Umbilical cord (tissue), 2 donors: ENCODE measurements around the genes CSF3R and RSPO1.

- RAMPAGE, long total RNA = no peak
Measured at GRCh38 chr1:36180584-36181221, 24.7 kb downstream of the MAP7D1 start.

DNA sequence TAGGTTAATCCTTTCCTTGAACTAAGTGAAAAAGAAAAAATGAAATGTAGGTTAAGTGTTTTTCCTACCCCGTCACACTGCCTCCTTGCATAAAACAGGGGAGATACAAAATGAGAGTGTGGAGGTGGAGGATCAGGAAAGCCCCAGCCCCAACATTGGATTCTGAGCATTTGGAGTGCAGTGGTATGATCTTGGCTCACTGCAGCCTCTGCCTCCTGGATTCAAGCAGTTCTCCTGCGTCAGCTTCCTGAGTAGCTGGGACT lies 3.4 kb upstream of the SH3D21 start:
- RAMPAGE, long total RNA = no peak

DNA sequence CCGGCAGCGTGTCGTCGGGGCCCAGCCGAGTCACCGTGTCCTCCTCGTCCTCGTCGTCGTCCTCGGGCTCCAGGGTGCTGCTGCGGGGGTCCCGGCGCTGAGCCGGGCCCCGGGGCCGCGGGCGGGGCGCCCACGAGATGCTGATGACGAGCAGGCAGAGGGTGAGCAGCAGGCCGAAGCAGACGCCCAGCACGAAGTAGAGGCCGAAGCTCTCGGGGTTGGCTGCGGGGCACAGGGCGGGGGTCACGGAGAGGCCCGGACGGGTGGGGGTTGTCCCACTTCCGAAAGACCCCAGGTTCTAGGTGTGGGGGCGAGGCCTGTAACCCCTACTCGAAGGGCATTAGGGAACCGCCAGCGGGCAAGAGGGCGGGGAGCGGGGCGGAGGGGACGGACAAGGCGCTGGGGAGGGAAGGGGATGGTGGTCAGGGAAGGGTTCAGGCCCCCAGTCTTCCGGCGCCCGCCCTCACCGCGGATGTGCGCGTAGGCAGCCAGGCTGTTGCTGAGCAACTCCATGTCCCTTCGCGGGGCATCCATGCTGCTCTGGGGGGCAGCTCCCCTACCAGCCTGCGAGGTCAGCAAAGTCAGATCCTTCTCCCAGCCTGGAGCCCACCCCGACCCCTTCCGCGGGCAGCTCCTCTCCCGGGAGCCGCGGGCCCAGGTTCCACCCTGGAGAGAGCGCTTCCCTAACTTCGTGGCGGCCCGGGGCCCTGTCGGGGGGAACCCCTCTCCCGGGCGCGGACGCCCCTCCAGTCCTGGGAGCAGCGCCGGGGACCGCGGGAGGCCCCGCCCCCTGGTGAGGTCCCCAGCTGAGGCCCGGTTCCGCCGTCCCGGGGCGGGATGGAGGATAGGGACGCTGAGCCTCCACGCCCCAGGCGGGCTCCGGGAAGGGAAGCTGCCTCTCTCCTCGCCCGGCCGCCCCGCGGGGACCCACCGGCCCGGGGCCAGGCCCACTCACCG lies 663 bp downstream of the EVA1B start:
- RAMPAGE, long total RNA = no peak

DNA sequence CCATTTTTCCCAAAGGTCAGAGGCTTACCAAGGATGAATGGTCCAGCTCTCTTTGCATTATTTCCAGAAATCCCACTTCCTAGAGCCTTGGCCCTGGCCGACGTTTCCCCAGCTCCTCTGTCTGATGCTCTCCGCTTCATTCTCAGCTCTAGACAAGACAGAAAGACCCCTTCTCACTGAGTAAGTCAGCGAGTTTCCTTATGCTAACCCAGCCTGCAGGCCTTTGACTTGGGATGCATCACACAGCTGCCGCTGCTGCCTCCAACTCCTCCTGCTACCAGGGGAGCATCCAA lies 24.6 kb downstream of the STK40 start:
- RAMPAGE, long total RNA = no peak

DNA sequence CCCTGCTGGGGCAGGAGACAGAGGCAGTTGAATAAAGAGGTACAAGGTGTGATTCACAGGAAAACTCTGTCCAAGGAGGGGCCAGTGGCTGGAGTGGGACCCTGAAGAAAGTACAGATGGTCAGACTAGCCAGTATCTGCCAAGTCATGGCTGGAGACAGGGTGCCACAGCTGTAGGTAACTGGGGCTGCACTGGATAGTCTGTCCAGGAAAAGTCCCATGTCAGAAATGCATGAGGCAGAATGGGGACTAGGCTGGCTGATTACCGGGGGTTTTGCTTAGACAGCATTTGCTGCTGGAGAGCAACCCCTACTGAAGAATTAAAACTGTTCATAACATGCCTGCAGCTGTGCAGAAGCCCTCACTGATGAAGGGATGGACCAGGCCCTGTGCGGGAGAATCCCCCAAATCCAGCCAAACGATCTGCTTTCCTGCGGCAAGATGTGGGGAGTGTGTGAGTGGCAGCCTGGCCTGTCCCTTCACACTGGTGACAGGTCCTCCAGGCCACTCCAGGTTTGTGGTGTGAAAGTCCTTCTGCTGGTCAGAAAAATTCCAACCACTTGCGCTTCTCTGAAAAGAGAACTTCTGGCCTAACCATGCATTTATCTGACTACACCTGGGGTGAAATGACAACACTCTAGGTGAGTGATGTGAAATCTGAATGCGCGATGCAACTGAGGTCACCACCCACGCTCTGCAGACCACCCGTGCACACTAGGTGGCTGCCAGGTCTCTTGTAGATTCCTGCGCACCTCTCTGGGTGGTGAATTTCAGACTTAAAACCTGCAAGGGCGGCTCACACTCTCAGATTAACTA lies 15.6 kb downstream of the STK40 start:
- RAMPAGE, long total RNA = no peak

- RAMPAGE, long total RNA = start-site peak on the minus strand at chr1:36482853-36482954, 62 and 32 reads in 2 replicates
Measured at GRCh38 chr1:36482761-36483141, at the start of gene CSF3R. CSF3R (minus strand) TSS chr1:36482913.

- RAMPAGE, long total RNA = no peak
Measured at GRCh38 chr1:36483142-36483518, 417 bp upstream of the CSF3R start.

DNA sequence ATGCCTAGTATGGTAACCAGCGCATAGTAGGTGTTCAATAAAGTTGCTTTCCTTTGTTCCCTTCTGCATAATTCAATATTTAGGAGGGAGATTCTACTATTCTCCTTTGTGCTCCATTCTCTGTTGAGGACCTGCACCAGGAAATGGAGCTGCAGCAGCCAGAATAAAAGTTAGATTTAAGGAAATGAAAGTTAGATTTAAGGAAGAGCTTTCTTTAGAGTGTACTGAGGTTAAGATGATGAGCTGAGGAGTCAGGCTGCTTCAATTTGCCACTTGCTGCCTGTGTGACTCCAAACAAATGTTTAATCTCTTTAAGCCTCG lies 3.5 kb upstream of the CSF3R start:
- RAMPAGE, long total RNA = no peak

GRCh38 chr1:36487193-36487486 lies 4.4 kb upstream of the CSF3R start:
- RAMPAGE, long total RNA = no peak

DNA sequence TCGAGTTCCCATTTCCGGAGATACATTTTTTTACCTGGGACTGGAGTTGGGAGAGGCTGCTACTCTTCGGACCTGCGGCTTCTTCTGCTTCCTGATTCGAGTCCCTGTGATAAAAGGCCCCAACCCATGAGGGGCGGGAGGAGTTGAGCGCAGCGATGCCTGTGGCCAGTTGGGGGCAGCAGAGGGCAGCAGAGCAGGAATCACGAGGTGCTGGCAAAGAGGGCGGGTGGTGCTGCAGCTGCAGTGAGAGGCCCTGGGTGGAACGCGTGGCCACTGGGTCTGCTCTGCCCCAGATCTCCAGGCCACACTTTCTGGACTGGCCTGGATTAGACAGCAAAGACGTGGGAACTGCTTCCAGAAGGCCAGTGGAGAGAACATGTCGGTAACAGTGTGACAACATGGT lies 221.0 kb upstream of the CSF3R start:
- RAMPAGE, long total RNA = no peak

DNA sequence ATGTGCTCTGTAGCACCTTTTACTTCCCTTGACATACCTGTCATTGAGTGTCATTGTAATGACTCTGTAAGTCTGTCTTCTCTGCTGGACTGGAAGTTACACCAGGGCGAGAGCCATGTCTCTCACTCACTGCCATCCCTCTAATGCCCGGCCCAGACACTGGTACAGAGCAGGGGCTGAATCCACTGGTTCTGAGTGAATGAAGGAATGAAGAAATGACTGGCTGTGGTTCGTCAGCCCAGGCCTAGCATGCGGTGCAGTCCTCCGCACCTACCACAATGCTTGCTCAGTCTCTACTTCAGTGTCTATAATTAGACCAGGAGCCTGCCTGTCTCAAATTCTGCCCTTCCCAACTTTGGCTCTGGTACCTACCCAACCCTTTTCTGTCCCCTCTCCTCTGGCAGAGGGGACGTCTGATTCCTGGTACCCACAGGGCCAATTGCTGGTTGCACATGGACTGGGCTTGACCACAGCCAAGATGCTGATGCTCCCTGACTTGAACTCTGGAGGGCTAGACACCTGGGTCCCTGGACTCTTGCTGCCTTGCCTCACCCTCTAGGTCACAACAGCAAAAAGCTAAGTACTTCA lies 118.2 kb upstream of the GRIK3 start:
- RAMPAGE, long total RNA = no peak

GRCh38 chr1:37461333-37461886 lies 13.0 kb upstream of the ZC3H12A start:
- RAMPAGE, long total RNA = no peak

GRCh38 chr1:37485094-37485962 lies 10.9 kb downstream of the ZC3H12A start:
- RAMPAGE, long total RNA = no peak

DNA sequence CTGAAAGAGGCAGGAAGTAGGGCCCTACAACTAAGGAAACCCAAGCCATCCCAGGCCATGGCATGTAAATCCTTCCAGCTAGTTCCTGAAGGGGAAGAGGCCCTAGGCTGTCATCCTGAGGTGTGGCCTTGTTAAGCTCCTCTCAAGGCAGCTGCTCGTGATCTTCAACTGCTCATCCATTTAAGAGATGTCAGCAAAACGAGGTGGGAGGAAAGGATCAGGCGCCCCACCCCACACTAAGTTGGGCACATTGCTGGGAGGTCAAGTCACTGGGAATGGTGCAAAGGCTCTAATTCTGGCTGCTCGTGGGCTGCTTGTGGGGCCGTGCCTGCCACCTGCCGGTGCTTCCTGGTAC lies 12.8 kb downstream of the ZC3H12A start:
- RAMPAGE, long total RNA = no peak

DNA sequence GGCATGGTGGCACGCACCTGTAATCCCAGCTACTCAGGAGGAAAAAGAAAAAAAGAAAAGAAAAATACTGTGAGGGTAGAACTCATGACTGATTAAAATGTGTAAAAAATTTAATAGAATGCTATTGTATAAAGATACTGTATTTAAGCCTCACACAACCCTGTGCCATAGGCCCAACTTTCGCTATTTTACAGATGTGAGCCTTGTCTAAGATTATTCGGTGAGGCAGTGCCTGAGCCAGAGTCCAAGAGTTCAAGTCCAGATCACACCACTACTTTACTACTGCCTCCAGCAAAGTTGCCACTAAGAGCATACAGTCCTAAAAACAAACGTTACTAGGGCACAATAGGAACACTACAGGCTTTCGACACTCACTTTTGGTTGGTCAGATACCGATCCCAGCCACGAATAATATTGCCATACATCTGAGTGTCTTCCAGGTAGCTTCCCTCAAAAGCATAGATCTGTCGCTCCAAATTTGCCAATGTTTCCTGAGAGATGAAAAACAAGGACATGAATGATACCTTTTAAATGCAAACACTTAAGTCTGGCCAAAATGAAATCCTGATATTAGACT lies 1.4 kb downstream of the MEAF6 start:
- RAMPAGE, long total RNA = no peak

GRCh38 chr1:37518742-37519333 lies 4.3 kb upstream of the MEAF6 start:
- RAMPAGE, long total RNA = no peak

DNA sequence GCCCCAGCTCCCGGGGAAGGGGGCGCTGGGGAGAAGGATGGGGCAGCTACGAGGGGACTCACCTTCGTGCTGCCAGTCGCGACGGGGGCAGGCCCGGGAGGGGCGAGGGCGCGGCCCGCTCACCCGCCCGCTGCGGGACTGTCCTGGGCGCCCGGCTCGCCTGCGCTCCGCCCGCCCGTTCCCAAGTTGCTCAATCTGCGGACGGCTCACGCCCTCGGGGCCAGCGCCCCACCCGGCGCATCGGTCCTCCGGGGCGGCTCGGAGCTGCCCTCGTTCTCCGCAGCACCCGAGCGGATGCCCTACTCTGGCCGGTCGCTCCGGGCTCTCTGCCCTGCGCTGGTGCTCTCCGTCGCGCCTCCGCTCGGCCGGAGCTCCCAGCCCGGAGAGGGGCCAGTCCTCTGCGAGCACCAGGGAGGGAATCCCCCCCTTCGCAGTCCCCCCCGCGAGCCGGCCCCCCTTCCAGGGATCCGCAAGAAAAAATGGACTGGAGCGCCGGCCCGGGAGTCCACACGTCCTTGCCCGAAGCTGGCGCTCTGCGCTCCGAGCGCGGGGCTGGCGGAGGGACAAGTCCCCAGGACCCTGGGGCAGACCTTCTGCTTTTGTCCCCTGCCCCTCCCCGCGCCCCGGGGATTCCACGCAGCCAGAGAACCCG lies at the start of gene RSPO1:
Gene RSPO1 (minus strand): TSS at position 389 of the 652 bp plus-strand sequence.
- RAMPAGE, long total RNA = no peak

DNA sequence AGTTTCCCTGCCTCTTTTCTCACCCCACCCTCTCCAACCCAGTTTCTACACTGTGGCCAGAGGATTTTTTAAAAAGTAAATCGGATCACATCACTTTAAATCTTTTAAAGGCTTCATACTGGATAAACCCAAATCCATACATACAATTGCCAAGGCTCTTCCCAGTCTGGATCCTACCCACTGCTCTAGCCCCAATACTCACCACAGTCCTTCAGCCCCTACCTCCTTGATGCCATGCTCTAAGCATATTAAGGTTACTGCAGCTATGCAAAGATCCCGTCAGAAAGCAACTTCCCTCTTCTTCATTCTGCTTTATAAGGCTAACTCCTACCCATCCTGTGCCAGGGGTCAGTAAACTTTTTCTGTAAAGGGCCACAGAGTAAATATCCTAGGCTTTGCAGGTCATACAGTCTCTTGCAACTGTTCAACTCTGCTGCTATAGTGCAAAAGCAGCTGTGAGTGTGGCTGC lies 34.2 kb upstream of the MTF1 start:
- RAMPAGE, long total RNA = no peak

DNA sequence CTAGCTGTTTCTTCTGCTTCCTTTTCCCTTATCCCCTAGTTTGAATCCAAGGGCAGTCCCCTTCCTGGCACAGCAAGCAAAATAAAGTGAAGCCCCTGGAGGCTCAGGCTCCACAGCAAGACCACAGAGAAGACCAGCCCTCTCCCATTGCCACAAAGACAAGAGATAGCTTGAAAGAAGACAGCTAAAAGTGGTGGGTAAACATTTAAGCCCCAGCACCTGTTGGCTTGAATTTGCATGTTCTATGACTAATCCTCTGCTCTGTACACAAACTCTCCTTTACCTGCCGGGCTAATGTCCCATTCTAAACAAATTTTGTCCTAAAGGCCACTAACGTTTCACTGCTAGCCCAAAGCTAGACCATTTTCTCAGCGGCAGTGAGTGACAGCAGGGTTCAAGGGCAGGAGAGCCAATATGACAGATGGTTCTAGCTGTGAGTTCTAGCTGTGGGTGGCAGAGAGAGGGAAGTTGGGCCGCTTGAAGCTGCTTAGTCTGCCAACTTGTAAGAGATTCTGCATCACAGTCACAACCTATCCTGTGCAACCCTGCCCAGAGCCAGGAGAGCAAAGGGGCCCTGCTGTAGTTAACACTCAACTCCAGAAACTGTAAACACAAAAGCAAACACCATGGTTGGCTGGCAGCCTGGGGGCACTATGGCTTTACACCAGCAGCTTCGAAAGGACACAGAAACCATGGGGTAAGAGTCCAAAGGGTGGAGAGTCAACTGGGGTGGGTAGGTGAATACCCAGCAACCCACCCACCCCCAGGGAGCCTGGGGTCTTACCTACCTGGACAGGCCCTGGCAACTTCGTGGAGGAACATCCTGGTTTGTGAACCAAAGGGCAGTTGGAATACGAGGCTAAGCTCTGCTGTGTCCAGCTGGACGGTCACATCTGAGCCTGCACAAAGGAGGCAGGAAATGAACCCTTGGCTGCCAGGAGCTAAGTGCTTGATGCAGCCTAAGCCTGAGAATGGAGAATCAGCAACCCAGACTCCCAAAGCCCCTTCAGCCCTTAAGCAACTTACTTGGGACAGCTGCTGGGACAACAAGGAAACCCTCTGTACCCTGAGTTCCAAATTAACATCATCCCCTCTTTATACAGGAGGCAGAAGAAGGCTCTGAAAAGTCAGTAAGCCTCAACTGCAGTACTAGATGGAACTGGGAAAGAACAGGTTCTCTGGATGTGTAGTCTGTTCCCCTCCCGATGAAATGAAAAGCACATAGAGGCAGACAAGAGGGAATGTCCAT lies 6.5 kb downstream of the INPP5B start:
- RAMPAGE, long total RNA = no peak

- RAMPAGE, long total RNA = no peak
Measured at GRCh38 chr1:37976700-37977443, 12.9 kb downstream of the SF3A3 start.